ENCODE measurements around the gene GRAMD4.

- RRBS = no CpG with 5 or more reads among the region's 10 CpGs
Observed at GRCh38 chr22:46203570-46204080, 46.5 kb downstream of the CDPF1 start.

GRCh38 chr22:46293404-46294236 is 3.0 kb upstream of the GTSE1 start:
- RRBS = no CpG with 5 or more reads among the region's 15 CpGs

DNA sequence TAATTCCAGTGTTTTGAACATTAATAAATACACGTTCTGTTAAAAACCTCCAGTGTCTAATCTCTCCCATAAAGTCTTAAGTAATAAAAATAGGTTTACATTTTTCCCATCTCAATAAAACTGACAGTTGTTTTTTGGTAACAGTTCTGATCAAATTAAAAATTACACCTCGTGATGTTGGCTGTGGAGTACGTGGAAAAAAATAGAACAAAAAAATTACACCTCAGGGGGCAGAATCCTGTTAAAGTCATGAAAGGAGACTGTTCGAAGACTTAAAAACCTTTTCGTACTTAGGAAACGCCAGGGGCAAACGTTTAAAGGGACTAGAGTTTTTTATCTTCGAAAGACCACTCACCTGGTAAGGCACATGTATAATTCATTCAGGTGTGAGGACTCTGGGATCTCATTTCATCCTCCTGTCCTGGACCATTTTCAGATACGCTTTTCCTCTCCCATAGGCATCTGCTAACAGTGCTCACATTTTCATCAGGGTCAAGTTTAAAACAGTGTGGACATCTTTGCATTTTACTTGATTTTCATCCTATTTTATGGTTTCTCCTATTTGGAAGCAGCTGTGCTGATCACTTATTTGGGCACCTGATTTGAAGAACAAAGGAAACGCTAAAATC is 25.8 kb downstream of the TRMU start:
- RRBS = no CpG with 5 or more reads among the region's 10 CpGs

DNA sequence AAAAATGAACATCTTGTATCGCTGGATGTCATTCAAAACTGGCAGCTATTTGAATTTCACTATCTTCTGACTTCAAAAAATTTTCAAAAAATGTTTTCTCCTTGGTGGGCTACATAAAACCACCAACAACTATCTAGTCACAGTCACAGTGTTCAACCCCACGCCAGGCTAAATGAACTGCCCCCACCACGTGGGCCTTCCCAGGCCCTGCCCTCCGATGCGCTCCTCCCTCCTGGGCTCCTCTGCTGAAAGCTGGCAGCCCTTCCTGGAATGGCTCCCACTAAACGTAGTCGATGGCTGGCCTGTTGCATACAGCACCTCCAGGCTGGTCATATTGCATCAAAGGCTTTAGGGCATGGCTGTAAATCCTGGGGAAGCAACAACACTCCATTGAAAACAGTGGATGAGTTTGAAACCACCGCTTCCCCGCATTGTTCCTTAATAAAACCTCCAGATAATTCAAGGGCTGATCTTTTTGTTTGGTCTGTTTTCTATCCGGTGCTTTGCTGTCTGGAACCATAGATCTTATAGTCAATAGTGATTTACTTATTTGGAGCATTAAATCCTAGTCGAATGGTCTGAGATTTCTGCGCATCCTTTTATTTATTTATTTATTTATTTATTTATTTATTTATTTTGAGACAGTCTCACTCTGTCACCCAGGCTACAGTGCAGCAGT is 6.7 kb downstream of the CELSR1 start:
- RRBS = no CpG with 5 or more reads among the region's 12 CpGs

DNA sequence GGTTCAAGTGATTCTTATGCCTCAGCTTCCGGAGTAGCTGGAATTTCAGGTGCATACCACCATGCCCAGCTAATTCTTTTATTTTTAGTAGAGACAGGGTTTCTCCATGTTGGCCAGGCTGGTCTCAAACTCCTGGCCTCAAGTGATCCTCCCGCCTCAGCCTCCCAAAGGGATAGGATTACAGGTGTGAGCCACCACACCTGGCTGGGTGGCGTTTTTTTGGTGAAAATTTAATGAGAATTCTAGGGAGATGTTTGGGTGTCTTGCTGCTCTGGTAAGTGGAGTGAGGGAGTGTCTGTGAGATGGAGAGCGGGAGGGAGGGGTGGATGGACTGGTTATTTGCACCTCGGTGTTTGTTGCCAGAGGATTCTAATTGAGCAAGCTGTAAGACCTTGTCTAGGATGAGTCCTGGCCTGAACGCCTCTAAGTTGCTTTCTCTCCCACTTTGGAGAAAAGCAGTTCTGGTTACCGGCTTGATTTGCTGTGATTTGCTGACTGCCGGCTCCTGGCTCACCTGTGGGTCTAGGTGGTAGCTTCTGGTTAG is 22.0 kb upstream of the GRAMD4 start:
- RRBS = no CpG with 5 or more reads among the region's 8 CpGs

- RRBS = no CpG with 5 or more reads among the region's 2 CpGs
Observed at GRCh38 chr22:46599018-46599198, 21.3 kb upstream of the GRAMD4 start.

- RRBS = no CpG with 5 or more reads among the region's 21 CpGs
Observed at GRCh38 chr22:46619833-46620647, at the start of gene GRAMD4. Gene GRAMD4 (plus strand): TSS chr22:46620386.

- RRBS = 97% methylated on average over 2 of the region's 10 CpGs
Observed at GRCh38 chr22:46638149-46638688, 18.0 kb downstream of the GRAMD4 start.

- RRBS = no CpG with 5 or more reads among the region's 9 CpGs
Observed at GRCh38 chr22:46673972-46674221, 53.7 kb downstream of the GRAMD4 start.

- RRBS = no CpG with 5 or more reads among the region's 5 CpGs
Observed at GRCh38 chr22:46730498-46731030, 7.5 kb downstream of the CERK start.

DNA sequence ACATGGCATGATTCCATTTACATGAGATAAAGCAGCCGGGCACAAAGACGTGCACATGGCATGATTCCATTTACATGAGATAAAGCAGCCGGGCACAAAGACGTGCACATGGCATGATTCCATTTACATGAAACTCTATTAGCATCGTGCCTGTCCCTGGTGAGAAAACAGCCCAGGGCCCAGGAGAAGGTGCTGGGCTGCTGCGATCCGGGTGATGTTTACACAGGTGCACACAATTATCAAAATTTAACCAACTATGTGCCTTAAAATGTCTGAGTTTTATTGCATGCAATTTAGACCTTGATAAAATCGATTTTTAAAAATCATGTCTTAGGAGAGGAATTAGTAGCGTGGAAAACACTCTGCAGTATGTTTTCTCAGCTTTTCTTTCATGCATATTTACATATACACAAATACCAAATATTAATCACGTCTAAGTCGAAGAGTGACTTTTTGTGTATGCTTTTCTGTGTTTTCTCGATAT is 3.7 kb downstream of the CERK start:
- RRBS = no CpG with 5 or more reads among the region's 12 CpGs

DNA sequence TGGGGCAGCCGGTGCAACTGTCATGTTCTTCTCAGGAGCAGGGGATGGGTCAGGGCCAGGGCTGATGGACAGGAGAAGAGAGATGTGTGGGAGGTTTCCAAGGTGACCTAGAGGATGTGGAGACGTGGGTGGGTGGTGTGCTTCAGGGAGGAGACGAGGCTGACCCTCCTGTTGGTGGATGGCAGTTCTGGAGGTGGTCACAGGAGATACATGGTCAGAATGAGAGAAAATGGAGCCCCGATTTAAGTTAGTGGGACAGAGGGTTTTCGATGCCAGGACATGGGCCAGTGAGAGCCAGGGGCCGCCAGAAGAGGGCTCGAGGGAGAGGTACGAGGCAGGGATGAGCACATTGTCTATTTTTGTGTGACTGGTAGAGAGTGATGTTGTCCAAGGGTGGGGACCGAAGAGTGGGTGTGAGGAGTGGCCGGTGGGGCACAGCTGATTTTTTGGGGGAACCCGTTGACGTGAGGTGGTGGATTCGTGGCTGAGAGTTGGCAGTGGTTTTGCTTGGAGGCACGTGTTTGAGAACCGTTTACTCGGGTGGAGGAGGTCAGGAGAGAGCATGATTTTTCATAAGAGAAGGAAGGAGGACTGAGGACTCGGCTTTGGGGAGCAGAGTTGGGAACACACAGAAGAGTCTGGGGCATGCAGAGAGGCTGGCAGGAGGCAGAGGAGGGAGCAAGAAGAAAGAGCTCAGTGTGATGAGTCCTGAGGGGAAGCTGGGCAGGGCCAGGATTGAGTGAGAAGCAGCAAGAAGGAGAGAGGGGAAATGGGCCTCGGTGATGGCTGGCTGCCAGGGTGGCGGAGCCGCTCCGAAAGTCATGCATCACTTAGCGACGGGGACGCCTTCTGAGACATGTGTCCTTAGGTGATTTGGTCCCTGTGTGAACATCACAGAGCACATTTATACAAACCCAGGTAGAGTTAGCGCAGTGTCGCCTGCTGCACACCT is 14.8 kb downstream of the TBC1D22A start:
- RRBS = no CpG with 5 or more reads among the region's 26 CpGs

DNA sequence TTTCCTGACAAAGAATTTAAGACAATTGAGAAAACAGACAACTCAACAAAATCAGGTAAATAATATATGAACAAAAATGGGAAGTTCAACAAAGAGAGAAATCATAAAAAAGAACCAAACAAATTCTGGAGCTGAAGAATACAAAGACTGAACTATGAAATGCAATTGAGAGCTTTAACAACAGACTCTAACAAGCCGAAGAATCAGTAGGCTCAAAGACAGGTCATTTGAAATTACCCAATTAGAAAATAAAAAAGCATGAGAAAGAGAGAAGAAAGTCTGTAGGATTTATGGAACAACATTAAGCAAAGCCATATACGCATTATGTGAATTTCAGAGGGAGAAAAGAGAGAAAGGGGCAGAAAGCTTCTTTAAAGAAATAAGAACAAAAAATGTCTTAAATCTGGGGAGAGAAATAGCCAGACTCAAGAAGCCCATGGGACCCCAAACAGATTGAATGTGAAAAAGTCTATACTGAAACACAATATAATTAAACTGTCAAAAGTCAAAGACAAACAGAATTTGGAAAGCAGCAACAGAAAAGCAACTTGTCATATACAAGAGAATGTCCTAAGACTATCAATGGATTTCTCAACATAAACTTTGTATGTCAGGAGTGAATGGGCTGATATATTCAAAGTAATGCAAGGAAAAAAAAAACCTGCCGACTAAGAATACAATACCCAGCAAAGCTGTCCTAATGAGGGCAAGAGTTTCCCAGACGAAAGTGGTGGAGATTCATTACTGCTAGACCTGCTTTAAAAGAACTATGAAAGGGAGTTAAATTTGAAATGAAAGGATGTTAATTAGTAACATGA is 73.1 kb downstream of the TBC1D22A start:
- RRBS = no CpG with 5 or more reads among the region's 4 CpGs

- RRBS = no CpG with 5 or more reads among the region's 20 CpGs
Observed at GRCh38 chr22:46974099-46974508, 211.7 kb downstream of the TBC1D22A start.

DNA sequence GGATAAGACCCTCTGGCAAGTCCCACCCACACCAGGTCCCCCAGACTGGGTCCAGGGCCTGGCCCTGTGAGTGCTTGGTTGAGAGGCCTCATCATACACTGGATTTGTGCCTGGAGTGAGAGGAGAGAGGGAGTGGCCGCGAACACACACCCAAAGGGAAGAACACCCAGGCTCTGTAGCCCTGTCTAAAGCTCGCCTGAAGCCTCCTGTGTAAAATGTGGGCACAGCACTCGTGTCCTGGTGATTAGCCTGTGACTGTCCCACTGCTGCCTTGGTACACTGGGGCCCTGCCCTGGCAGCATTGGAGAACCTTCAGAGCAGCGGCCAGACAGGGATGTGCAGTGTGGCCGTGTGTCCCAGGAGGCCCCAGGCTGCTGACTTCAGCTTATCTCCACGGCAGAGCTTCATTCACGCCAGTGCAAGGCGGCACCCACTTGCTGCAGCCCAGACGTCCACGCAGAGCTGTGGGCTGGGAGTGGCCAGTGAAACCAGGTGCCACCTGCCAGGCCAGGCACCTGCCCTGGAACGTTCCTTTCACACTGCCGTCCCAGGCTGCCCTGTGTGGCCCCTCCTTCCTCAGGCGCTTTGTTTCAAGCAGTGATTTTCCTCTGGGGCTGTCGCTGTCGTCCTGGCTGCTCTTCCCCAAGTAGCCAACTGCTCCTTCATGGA is 270.1 kb downstream of the TBC1D22A start:
- RRBS = no CpG with 5 or more reads among the region's 16 CpGs

GRCh38 chr22:47103001-47103302 is 340.5 kb downstream of the TBC1D22A start:
- RRBS = no CpG with 5 or more reads among the region's 6 CpGs

GRCh38 chr22:47163885-47164975 is 401.8 kb downstream of the TBC1D22A start:
- RRBS = 96% methylated on average over 2 of the region's 37 CpGs

DNA sequence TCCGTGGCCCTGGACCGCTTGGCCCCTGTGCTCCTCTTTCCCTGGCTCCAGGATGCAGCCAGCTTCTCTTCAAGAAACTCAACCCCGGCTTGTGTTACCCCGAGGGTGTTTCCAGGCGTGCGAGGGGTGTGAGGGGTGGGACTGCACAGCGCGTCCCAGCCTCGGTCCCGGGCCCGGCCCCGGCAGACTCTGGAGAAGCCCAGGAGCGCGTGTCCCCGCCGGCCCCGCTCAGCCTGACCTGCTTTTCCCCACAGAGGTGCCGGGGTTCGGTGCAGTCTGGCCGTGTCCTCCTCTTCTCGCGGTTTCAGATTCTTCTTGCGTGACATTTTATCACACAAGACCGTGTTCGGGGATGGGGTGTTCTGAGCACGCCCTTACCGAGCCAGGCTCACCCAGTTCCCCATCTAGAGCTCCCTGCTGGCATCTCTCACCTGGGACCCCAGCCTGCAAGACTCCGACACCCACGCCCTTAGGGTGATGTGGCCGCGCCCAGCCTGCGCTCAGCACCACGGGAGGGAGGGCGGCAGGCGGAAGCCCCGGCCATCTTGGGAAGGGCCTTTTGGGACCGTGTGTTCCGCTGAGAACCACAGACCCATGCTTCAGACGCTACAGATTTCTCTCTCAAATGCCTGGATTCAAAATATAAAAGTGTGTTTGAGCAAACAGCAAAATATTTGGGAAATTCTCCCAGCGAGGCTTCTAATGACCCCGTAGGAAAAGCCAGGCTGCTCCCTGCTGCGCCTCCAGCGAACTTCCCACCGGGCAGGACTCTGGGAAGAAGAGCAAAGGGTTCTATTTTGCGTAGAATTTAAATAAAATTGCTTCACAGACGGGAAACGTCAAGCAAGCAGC is 562.8 kb downstream of the TAFA5 start:
- RRBS = 88% methylated on average over 12 of the region's 47 CpGs

DNA sequence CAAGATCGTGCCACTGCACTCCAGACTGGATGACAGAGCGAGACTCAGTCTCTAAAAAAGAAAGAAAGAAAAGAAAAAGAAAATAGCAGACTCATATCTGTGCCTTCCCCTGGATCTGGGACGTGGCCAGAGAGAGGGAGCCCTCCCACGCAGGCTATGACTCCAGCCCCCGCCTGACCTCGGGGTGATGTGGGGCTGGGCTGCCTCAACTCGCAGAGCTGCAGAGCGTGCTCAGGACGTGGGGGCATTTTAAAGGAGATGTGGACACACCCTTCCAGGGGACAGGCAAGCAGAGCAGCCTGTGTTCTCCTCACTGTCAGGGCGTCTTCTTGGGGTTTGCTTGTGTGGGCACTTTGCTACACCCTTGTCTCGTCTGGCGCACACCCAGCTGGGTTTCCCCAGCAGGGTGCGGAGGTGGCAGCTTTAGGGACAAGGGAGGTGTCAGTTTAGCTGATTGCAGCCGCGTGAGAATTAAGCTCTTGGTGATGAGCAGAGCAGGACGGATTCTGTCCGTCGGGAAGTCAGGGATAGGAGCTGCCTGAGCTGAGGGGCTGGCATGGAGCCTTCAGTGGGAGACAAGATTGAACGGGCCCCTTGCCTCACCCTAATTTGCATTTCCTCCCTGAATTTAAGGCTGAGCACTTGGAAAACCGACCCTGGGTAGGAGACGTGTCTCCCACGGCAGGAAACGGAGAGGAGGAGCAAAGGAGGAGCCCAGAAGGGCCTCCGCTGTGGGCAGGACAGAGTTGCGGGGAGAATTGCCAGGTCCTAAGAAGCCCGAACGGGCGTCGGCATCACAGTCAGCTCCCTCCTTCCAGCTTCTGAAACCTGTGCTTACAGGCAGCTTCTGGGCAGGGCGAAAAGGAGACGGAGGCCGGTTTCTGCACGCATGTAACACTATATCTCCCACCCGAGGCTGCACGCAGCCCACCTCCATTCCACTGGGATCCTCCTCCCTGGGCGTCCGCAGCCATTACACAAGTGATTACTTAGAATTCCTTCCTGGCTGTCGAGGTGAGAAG is 346.1 kb downstream of the BRD1 start:
- RRBS = no CpG with 5 or more reads among the region's 38 CpGs

Measured in CMK (cell line).